Osteoblast (primary cell): ENCODE measurements around the gene LRRC75B.

DNA sequence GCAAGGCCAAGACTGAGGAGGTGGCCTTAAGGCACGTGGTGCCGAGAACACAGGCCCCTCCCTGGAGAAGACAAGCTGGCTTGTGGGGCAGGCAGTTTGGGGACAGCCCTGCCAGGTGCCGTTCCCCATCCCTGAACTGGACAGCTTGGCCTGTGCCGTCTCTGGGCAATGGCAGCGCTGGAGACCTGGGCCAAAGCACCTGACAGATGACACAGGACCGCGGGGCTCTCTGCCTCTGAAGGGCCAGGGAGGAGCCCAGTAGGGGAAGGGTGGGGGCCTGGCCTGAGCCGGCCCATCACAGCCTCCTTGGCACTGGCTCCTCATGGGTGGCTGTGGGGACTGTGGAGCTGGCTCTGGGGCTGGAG, 6.8 kb upstream of the ADORA2A start:
- CAGE, long polyA plus RNA: no peak
- RRBS: no CpG with 5 or more reads among the region's 8 CpGs

DNA sequence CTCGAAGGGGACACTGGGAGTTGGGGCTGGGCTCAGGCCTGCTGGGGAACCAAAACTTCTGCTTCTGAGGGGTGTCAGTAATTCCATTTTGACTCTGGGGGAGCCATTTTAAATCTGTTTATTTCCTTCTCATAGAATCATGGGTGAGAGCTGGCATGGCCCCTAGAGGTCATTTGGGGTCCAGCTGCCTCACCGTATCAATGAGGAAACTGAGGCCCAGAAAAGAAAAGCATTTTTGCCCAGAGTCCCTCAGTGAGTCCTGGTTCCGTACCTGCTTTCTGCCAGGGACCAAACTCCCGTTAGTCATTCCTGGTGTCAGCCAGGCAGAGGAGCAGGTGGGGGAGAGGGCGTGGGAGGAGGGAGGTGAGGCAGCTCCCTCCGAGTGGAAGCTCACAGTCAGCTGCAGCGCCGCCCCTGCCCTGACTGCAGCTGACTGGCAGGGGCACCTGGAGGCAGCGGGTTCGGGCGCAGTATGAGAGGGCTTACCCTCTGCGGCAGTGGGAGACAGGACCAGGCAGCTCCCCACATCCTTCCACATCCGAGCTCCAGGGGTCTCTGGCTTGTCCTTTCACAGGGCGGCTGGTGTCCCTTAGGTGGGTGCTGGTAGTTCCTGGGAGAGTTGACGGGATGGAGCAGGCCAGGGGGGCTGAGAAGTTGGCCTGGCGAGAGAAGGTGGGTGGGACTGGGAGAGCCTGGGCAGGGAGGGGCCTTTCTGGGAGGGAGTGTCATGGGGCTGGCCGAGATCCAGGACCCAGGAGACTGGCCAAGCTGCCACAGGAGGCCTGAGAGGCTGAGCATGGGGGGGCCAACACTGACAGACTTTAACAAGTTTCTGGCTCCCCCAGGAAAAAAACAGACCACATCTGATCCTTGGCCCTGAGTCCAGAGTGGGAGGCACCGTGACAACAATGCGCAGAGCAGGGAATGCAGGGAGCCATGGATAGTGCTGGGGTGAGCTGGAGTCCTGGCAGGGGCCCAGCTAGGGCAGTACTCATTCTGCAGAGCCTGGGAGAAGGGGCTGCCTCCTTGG, 4.7 kb downstream of the ADORA2A start:
- CAGE, long polyA plus RNA: no peak
- RRBS: no CpG with 5 or more reads among the region's 19 CpGs

GRCh38 chr22:24435023-24435552, 7.7 kb downstream of the ADORA2A start:
- CAGE, long polyA plus RNA: no peak
- RRBS: no CpG with 5 or more reads among the region's 8 CpGs

- CAGE, long polyA plus RNA: no peak
- RRBS: no CpG with 5 or more reads among the region's 5 CpGs
Observed at GRCh38 chr22:24493550-24494029, 1.5 kb upstream of the UPB1 start.

DNA sequence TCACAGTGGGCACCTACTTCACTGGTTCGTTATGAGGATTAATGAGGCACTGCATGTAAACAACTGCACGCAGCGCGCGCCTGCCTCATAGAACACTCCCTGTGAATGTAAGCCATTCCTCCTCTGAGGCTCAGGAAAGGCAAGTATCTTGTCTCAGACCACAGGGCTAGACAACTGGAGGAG, 964 bp downstream of the GUCD1 start:
- CAGE, long polyA plus RNA: no peak
- RRBS: no CpG with 5 or more reads among the region's 5 CpGs

DNA sequence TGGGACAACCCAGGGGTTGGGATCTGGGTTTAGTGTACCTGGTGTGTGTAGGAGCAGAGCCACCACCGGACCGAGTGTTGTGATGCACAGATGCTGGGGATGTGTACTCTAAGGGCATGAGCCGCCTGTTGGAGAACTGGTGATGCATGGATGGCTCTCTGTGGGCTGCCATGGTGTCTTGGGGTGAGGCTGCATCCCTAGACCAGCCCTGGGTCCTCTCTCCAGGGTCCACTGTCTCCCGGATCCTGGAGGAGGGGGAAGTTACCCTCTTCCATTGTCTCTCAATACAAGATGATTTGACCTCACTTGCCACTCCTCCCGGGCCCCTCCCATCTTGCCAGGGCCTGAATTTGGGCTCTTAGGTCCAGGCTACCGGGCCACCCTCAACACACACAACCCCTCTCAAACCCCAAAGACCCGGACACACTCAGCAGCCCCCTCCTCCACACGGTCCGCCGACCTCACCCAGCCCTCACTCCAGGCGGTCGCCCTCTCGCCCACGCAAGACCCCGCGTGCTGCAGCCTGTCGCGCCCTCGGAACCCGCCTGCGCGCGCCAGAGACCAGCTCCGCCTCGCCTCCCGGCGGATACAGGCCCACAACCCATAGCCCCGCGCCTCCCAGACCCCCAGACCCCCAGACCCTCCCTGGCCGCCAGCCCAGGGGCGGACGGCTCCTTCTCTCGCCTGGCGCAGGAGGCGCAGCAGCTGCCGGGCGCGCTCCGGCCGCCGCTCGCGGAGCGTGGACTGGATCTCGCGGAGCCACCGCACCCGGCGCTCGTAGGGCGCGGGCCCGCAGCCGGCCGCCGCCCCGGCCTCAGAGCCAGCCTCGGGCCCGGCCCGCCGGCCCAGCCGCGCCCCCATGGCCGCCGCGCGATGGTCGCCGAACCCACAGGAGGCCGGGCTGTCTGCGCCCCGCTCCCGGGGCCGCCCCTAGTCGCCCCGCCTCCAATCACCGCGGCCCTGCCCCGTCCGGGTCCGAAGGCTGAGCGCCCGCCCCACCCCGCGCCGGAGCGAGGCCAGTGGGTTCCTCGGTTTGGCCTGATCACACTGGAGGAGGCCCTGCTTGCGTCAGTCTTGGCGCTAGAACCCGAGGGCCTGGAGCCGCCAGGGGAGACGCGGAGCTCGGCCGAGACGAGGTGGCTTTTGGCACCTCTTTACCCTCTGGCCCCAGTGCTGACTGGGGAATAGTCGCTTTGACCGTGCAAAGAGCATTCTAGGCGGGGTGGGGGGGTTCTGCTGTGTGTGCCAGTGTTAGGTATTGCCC, at the start of gene LRRC75B:
Gene LRRC75B (minus strand): TSS at position 895 of the 1,264 bp plus-strand sequence.
- CAGE, long polyA plus RNA: no peak
- RRBS: 2% methylated on average over 37 of the region's 100 CpGs

DNA sequence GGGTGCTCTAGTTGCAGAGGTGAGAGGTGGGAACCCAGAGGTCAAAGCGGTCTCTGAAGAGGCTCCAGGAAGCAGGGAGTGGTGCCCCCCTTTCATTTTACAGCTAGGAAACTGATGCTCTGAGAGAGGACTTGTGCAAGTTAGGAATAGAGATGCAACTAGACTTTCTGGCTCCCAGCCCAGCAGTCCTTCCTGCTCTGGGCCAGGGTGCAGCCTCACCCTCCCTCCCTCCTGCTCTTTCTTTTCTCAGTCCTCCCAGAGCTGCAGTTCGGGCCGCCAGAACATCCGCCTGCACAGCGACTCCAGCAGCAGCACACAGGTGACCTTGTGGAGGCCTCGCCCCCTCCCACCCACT, 51.5 kb downstream of the LHFPL7 start:
- CAGE, long polyA plus RNA: no peak
- RRBS: no CpG with 5 or more reads among the region's 6 CpGs

DNA sequence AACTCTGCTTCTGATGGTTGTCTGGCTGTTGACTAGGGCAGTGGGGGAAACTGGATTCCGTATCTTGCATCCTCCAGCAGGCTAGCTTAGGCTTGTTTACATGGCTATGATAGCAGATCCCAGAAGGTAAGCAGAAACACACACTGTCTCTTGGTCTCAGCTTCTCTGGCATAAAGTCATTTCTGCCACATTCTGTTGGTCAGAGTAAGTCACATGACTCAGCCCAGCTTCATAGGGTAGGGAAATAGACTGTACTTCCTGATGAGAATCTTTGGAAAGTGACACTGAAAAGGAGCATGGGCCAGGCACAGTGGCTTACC, 19.3 kb downstream of the LHFPL7 start:
- CAGE, long polyA plus RNA: no peak
- RRBS: no CpG with 5 or more reads among the region's 1 CpG

DNA sequence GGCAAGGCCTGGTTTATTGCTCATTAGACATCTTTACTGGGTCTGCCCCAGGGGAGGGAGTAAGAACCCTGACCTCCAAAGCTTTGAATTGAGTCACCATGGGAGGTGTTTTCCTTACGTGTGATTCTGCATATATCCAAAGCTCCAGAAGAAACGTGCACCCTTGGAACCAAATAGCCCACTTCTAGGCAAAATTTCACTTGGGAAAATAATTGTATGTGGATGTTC, 61.3 kb downstream of the KIAA1671 start:
- CAGE, long polyA plus RNA: no peak
- RRBS: no CpG with 5 or more reads among the region's 2 CpGs

GRCh38 chr22:25052026-25052817, 99.7 kb downstream of the KIAA1671 start:
- CAGE, long polyA plus RNA: no peak
- RRBS: no CpG with 5 or more reads among the region's 12 CpGs

GRCh38 chr22:25070705-25071303, 118.3 kb downstream of the KIAA1671 start:
- CAGE, long polyA plus RNA: no peak
- RRBS: no CpG with 5 or more reads among the region's 2 CpGs

DNA sequence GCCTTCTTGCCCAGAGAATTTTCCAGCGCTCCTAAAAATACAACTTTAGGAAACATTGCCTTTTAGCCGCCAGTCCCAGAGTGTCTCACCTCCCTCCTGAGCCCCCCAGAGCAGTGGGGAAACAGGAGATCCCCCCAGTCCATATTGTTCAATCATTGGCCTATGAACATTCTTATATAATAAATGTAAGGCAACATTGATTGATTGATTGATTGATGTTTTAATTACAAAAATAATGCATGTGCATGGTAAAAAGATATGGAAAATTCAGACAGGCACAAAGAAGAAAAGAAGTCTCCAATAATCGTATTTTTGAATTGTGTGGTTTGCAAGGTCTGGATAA, 118.8 kb downstream of the KIAA1671 start:
- CAGE, long polyA plus RNA: no peak
- RRBS: no CpG with 5 or more reads among the region's 3 CpGs

DNA sequence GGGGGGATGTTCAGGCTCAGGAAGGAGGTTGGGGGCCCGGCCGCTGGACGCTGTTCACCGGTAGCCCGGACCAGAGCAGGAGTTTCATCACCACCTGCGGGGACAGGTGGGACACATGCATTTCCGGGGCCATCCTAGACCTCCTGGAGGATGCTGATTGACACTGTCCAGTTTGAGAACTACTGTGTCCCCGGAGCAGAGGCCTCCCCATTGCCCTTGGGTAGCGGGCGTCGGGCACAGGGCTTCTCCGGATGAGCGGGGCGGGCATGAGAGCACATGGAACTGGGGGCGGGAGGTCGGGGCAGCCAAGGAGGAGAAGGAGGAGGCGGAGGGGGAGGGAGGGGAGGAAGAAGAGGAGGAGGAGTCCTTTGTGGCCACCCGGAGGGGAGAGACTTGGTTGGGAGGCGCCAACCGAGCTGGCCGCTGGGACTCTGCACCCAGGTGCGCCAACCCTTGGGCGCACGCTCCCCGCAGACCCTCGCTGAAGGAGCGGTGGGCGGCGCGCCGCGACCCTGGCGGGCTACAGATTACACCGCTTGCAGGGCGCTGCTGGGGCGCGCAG, 143.9 kb upstream of the GRK3 start:
- CAGE, long polyA plus RNA: no peak
- RRBS: 33% methylated on average over 5 of the region's 37 CpGs

- CAGE, long polyA plus RNA: start-site peak on the plus strand at chr22:25448103-25448140, 698 and 494 reads in 2 replicates
- RRBS: 0% methylated on average over 1 of the region's 30 CpGs
Observed at GRCh38 chr22:25447692-25448369, 116.6 kb upstream of the GRK3 start.

GRCh38 chr22:25563597-25564121, 816 bp upstream of the GRK3 start:
- CAGE, long polyA plus RNA: no peak
- RRBS: no CpG with 5 or more reads among the region's 16 CpGs

DNA sequence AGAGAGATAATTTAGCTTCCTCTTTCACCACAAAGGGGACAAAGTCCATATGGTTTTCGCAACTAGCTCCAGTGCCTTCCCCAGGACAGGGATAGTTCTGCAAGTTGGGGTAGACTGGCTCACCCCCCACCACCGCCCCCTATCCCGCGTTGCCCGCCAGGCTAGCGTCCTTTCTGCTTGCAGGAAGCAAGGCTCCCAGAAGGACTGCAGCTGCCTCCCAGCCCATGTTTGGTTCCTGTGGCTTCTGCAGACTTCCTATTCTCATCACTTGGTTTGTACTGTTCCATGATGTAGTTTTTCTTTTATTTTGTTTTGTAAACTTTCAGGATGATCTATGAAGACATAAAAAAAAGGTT, 75.6 kb upstream of the MYO18B start:
- CAGE, long polyA plus RNA: no peak
- RRBS: no CpG with 5 or more reads among the region's 6 CpGs

- CAGE, long polyA plus RNA: no peak
- RRBS: no CpG with 5 or more reads among the region's 1 CpG
Observed at GRCh38 chr22:25697835-25698327, 44.1 kb upstream of the MYO18B start.

DNA sequence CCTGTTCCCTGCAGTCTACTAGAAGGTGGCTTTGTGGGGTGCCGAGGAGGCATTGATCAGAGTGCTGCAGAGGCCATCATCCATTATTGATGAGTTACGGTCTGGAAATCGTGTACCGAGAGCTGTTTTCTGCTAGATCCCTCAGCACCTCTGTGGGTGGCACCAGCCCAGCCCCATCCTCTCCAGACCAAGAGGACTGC, 131.1 kb downstream of the MYO18B start:
- CAGE, long polyA plus RNA: no peak
- RRBS: no CpG with 5 or more reads among the region's 4 CpGs

DNA sequence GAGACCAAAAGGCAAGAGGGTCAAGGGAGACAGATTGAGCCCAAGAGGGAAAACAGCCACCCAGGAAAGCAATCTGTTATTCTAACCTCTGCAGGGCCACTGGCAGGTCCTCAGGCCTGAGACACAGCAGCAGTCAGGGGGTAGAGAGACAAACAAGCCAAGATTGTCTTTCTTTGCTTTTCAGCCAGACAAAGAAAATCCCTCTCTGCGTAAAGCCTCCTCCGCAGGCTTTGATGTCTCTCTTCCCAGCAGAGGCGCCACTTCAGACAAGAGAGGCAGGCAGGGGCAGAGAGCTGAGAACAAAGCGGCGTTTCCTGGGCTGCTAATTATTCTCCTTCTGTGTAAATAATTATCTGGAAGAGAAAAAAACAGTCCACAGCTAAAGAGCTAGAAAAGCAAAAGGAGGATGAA, 102.8 kb upstream of the SEZ6L start:
- CAGE, long polyA plus RNA: no peak
- RRBS: no CpG with 5 or more reads among the region's 5 CpGs

- CAGE, long polyA plus RNA: no peak
- RRBS: no CpG with 5 or more reads among the region's 10 CpGs
Observed at GRCh38 chr22:26555456-26555813, 34.5 kb downstream of the TPST2 start.